ENCODE measurements around the genes KLRK1 and TAS2R31.

DNA sequence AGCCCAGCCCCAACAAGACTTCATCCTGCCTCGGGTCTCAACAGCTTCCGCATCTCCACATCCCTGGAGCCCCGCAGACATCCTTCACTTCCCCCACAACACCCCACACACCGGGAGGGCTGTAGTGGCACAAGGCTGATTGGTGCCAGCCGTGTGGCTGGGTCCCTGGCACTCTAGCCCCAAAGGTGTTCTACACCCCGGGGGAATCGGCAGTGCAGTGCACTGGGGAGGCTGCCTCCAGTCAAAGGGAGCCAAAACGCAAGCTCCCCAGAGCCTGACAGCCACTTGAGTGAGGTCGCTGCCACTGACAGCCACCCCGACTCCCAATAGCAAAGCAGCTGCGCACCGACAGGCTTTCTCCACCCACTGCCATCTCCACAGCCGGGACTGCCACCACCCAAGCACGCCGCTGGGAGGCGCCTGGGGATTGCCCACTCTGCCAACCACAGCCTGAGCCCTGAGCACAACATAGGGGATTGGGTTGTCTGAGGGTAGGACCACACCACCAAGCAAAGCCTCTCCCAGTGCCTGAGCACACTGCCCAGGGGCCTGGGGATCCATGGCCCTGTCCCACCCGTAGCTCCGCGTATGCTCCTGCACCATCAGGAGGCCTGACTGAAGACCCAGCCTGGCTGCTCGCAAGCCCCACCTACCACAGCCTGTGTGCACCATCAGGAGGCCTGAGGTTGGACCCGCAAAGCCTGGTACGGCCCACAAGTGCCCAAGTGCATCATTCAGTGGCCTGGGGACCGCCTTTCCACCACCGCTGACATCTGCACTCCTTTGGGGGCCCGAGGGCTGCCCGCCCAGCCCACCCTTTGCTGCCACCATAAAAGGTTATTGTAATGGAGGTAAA is 13.1 kb upstream of the KLRF1 start:
- PRO-cap = no peak

DNA sequence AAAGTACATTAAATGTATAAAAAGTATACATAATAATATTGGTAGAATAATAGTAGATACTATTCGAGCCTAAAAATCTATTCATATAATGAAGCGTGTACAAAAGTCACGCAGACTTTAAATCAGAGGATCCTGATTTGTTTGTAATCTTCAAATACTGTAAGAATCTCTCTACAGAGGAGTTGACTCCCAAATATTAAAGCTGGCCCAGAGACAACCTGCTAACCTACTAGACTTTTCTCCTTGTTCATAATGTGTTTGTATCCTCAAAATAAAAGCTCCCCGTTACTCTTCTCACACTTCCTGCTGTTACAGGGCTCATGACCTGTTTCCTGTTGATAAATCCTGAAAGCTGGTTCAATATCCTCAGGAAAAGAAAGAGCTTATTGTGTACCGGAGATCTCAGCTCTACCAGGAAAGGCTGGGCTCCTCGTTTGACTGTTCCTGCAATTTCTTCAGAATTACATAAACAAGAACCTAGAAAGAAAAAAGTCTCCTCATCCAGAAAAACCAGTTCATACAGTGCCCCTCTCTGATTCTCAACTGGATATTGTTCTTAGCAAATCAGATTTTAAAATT is 30.9 kb downstream of the CLEC1A start:
- PRO-cap = no peak

DNA sequence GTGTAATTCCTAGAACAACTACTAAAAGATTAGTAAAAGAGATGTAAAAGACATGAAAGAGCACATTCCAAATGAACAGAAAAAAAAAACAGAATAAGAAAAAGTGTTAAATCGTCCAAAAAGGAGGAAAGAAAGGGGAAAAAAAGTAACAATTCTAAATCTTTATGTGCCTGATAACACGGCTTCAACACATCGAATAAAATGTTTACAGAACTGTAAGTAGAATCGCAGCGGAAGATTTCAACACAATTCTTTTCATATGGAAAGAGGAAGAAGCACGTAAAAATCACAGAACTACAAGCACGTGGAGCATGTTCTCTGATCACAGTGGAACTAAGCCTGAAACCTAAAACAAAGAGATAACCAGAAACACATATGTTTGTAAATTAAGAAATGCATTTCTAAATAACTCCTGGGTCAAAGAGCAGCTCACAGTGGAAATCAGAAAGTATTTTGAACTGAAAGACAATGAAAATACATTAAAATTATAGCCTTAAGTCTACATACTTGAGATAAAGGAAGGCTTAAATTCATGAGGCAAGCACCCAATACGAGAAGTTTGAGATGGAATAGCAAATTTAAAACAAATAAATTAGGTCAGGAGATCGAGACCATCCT is 8.7 kb downstream of the CLEC7A start:
- PRO-cap = no peak

DNA sequence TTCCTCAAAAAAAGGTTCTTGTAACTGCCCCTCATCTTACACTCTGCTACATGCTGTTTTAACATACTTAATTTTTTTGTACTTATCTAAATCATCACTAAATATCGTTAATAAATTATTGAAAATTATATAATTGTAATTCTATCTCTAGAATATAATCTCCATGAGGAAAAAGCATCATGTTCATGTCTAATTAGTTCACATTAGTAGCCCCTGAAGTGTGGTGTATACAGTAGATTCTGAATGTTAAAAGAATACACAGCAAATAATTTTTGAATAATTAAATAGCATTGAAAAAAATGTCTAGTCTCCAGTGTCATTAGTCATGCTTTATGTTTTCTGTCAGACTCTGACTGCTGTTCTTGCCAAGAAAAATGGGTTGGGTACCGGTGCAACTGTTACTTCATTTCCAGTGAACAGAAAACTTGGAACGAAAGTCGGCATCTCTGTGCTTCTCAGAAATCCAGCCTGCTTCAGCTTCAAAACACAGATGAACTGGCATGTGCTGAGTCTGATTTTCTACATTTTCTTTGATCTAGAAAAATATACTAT is 3.5 kb downstream of the KLRD1 start:
- PRO-cap = no peak

DNA sequence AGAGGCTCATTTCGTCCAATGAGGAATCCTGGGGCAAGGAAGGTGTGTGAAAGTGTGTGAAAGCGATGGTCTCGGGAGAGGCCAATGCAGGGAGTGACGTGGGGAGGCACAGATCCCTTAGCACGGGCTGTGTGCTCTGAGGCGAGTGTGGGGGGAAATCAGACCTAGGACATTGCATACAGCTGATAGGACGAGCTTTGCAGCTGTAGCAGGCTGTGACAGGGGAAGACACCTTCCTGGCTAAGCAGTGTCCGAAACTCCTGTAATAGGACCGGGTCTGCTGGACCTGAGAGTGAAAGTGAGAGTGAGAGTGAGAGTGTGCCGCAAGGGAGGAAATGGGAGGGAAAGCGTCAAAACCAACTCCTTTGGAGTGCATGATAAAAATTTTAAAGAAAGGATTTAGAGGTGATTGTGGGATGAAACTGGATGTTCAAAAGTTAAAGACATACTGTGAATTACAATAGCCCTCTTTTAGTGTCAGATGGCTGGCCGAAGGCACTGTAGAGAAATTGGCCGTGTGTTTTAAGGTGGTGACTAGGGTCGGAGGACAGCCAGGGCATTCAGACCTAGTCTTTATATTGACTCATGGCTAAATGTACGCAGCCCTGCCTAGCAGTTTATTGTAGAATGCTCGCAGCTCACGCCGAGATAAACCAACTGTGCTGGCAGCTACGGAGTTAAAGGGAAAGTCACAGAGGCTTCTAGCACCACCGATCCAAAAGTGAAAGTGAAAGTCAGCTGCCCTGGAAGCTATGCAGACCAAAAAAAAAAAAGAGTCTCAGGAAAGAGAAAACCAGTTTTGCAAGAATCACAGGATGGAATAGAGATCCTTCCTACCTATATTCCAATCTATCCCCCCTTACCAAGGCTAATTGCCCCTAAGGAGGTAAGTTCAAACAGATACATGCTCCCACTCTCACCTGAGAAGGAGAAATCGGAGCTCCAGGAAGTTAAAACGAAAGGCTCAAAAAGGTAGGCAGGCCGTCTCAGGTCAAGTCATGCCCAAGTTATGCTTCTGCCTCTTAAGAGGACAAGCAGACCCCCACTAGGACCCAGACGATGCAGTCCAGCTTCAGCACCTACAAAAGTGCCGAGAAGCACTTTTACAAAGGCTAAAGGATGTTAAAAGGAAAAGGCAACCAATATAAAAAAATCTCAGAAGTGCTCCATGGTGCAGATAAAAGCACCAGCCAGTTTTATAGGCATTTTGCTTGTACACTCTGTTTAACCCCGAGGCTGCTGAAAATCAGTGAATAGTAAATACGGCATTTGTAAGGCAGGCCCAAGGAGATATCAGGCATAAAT is 25.0 kb downstream of the KLRK1 start:
- PRO-cap = bidirectional peak, plus-strand start at position 315 of the sequence, minus-strand start at position 300 of the sequence; bidirectional peak, plus-strand start at position 796 of the sequence, minus-strand start at position 679 of the sequence

DNA sequence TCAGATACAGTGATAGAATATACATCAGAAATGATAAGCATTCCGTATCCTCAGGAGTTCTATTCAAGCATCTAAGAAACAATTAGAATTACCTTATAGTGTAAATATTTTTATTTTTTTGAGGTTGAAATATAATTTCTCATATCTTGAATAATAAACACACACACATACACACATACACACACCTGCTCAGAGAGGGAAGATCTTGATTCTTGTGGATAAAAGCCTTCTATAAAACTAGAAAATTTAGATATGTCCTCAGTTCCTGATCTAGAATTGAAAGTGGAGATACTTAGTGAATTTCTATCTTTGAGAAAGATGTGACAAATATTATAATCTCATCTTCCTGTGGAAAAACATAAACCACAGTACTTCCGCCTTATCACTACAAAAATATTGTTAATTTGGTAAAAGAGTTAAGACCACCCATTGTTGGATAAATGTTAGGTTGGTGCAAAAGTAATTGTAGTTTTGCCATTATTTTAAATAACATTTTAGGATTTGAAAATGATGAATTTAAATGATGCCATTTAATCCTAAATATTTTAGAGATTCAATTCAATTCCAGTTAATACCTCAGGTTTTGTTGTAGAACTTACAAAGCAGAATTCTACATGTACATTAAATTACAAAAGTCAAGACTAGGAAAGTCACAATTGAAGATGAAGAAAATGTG is at the start of gene KLRK1:
Gene KLRK1 (minus strand): TSS at position 284 of the 676 bp plus-strand sequence.
- PRO-cap = no peak

GRCh38 chr12:10551559-10551778 is 45.8 kb downstream of the EIF2S3B start:
- PRO-cap = no peak

- PRO-cap = no peak
These were observed 48.4 kb downstream of the EIF2S3B start for GRCh38 chr12:10553921-10554582.

DNA sequence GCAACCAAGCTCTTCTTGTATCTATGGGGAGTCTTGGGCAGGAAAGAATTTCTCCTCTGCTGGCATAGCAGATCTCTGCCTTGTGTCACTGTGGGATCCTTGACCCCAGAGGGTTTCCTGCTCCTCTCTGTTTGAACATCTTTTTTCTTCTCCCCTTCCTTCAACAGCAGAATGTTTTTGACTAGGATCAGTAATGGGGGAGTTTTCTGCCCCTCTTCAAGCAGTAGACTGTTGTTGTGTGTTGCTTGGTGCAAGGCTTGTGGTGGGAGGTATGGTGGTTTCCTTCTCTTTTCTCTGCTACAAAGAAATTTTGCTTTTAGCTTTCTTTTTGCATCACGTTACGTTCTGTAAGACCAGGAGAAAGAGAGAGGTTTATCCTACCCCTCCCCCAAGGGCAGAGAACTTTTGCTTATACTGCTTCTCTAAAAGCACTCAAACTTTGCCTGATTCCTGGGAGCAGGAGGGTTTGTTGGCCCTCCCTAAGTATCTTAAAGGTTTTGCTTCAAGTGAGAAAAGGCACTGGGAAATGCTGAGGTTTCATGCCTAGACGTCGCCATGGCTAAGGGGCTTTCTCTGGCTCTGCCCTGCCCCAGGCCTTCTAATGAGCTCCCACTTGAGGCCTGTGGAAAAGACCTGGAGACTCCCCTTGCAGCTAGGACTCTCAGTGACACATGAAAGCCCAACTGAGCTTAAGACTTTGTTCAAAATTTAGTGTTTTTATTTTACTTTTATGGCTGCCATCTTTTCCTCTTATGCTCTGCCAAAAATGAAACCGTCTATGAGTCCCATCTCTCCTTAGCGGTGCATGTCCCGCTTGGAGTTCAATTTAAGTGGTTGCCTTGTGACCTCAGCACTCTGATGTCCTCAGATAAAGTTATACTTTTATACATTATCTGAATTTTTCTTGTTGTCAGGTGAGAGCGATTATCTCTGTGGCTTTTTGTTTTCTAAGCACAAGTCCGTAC is 49.2 kb downstream of the EIF2S3B start:
- PRO-cap = no peak

GRCh38 chr12:10661342-10661802 is 12.5 kb downstream of the STYK1 start:
- PRO-cap = no peak

DNA sequence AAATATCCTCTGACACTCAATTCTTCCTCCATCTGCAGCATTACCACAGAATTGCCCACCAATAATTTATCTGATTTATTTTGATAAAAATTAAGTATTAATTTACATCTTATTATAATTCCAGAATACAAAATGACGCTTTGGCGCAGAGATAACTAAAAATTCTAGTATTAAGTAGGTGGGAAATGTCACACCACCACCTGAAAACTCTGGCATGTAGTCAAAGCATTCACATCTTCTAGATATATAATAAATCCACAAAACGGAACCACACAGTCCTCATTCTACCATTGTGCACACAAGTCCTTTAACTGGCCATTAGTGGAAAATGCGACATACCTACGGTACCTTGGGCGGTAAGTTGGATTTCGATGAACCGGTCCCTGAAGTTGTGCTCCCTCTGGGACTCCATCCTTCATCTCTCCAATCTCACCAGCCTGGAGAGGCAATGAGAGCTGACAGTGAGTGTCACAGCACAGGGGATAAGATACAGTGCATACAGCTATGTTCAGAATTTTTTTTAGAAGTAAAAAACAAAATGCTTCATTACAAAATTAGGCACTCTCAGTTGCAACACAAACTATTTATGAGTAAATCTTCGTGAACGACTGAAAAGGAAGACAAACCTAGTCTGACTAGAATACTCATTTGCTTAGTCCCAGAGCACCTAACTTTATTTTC is 19.3 kb downstream of the YBX3 start:
- PRO-cap = no peak

DNA sequence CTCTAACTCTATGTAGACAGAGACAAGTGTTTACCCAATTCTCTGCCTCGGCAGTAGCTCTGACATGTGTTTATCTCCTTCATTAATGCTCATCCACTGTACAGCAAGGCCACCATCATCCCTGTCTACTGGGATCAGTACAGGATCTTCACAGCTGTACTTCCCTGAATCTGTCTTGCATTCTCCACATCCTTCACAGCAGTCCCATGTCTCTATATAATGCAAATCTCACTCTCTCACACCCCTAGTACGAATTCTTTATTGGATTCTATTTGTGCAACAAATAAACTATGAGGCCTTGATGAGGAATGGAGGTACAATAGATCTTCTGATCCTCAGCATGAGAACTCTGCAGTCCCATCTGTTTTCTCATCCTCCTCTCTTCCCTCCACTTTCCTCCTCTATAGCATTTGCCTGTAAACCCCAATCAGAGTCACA is 344 bp downstream of the PRH1 start:
- PRO-cap = no peak

- PRO-cap = no peak
These were observed 13.9 kb upstream of the TAS2R14 start for GRCh38 chr12:10952869-10953433.

GRCh38 chr12:11001004-11001464 is 2.9 kb upstream of the TAS2R20 start:
- PRO-cap = no peak

GRCh38 chr12:11031282-11031825 is at the start of gene TAS2R31:
TSS of gene TAS2R31 (minus strand) at chr12:11031407.
- PRO-cap = no peak

- PRO-cap = no peak
These were observed 5.2 kb upstream of the PRB4 start for GRCh38 chr12:11315307-11315927.

DNA sequence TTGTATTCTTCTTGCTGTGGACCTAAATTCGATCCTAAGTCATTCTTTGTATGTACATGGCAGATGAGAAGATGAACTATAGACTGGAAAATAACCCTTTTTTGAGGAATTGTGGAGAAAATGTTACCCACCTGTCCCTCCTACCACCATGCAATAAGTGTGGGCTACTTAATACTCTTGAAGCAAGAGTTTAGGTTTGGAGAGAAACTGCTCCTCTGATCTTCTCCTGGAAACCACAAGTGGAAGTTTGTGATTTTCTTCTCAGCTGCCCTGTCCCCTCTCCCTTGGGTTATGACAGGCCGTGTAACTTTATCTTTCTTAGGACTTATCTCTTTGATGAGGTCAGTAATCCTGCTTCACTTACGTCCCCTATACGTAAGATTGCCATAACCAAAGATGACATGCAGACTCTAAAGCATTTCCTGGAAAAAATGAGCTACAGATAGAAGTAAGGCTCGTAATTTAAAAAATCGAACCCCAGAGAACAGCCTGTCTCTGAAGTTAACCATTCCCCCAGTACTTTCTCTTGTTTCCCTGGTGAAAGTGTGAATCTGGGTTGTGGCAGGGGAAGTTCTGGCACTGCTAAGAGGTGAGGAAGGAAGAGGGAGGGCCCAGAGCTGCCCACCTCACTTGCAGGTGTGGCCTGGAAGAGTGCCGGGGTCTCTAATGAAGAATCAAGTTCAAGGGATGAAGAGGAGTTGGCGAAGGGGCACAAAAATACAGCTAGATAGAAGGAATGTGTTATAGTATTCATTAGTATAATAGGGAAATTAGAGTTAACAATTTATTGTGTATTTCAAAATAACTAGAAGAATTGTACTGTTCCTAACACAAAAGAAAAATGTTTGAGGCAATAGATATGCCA is 10.0 kb downstream of the ETV6 start:
- PRO-cap = no peak

DNA sequence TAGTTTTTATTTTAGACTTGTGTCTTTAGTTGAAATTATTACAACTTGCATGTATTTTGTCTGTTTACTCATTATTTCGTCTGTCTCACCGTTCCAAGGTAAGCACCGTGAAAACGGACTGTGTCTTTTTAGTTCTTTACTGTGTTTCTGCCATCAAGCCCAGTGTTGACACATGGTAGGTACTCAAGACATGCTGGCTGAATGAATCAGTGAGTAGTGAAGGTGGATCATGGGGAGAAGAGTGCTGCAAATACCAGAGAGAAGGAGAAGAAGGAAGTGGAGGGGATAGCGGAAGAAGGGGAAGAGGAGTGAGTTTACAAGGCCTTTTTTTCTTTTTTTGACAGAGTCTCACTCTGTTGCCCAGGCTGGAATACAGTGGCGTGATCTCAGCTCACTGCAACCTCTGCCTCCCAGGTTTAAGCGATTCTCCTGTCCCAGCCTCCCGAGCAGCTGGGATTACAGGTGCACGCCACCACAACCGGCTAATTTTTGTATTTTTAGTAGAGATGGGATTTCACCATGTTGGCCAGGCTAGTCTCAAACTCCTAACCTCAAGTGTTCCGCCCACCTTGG is 54.6 kb downstream of the ETV6 start:
- PRO-cap = no peak

DNA sequence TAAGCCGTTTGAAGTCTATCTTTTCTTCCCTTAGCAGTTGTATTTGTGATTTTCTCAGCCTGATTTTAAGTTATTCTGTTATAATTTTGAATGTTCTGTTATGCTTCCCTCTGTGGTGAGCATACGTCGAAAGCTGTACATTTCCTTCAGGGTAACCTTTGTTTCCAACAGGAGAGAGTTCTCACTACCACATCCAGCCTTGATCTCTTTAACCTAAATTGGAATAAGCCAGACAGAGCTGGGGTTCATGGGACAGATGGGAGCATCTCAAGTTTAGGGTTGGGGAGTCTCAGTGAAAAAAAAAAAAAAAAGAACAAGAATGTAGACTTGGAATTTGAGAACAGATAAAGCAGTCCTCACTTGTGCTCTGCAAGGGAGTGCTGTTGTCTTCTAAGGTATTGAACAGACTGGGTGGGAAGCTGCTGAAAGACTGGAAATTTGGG is 58.5 kb downstream of the ETV6 start:
- PRO-cap = no peak

DNA sequence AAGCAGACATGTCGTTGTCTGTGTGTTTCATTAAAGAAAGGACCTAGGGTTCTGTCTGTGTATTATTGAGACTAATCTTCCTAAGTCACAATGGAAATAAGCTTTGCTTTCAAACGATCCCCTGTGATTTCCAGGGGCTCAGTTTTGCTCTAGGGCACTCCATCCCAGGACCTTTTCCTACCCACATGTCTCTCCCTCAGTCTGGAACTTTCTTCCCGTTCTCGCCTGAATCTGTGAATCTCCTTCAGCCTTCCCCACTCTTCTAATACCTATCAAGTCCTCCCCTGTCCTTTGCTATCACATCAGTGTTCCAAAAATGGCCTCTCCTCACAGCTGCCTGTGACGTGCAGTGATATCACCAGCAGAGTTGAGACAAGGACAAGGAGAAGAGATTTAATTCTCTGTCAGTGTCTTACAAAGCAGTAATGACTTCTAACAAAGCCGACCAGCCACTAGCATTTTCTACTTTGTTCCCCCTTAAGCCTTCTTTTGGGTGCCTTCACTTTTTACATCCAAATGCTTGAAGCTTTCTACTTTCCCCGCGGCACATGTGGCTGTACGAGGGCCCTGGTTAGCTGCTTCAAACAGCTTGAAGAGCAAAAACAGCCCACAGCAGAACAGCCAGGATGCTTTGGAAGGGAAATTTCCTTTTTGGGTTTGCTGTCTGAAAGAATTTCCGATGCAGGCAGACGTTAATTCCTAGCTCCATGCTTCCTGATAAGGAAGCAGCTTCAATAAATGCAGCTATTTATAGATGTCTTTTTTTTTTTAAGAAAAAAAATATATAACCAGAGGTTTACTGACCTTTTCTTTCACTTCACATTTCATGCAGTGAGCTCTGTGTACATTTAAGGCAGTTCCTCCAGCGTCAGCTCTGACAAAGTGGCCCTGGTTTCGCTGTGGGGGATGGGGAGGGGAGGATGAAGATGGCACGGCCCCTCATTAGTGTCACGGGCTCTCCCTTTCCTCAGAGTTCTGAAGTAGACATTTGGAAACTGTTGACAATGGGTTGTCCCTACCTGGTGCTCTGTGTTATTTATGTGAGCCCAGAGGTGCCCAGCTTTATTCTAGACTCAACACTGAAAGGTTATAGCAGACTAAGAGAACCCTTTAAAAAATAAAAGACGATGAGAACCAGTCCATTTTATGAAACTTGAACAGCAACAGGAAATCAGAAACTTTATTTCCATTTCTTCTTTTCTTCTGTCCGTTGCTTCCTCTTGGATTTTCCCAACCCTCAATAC is 109.4 kb downstream of the ETV6 start:
- PRO-cap = no peak

Measured in aorta (tissue), 1 donor.